Measurements from ENCODE around the genes BARHL1 and OBP2B.

- RRBS, 2 experiments = no CpG with 5 or more reads among the region's 5 CpGs
These were observed 32.9 kb downstream of the RAPGEF1 start for GRCh38 chr9:131707044-131707361.

DNA sequence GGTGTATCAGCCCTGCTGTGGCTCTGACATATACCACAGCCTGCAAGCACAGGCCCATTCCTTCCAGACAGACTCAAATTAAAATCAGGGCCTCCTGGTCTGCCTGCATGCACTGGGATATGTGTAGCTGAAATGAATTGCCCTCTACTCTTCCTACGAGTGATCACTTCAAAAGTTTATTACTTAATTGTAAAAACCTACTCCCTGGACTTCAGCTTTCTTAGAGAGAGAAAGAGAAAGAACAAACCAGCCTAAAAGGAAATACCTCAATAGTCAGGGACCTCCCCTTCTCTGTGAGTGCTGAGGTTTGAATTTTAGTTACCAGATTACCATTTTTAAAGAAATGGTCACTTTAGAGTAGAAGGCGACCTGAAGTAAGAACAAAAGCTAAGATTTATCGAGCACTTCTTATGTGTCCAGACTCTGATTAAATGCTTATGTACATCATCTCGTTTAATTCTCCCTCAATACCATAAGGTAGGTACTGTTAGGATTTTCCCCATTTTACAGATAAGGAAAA is 11.4 kb downstream of the RAPGEF1 start:
- RRBS, 2 experiments = no CpG with 5 or more reads among the region's 4 CpGs

DNA sequence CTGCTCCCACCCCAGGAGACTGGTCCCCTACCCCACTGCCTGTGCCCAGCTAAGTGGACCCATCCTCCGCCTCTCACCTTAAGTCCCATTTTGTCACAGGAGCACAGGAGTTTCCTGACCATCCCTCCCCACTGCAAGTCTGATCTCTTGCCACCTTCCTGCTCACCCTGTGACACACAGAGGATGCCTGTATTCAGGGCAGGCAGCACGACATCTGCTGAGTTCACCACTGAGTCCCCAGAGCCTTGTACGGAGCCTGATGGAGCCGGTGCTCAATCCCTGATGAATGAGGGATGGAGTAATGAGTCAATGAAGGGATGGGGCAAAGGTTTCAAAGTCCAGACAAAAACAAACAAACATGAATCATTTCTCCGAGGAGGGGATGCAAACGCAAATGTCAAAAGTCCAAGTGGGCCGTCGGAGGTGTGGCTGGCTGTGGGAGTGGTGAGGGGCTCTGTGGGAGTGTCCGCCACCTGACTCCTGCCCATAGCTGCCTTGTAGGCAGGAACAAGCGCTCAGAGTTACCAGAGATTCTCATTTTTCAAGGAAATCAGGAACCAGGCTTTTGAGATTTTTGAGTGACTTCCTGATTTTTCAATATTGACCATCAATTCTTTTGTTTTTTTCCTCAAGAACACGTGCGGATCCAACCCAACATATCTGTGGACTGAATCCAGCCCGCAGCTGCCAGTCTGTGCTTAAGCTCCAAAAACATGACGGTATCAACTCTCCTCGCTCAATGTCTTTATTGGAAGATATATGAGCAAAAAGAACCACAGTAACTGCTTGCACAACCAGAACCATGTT is 4.4 kb downstream of the RAPGEF1 start:
- RRBS, 2 experiments = no CpG with 5 or more reads among the region's 15 CpGs

- RRBS, 2 experiments = no CpG with 5 or more reads among the region's 6 CpGs
These were observed 1.6 kb downstream of the RAPGEF1 start for GRCh38 chr9:131738230-131738661.

GRCh38 chr9:131862492-131862973 is 122.7 kb upstream of the RAPGEF1 start:
- RRBS, 2 experiments = no CpG with 5 or more reads among the region's 11 CpGs

- RRBS, 2 experiments = no CpG with 5 or more reads among the region's 5 CpGs
These were observed 89.9 kb downstream of the MED27 start for GRCh38 chr9:131989714-131990235.

DNA sequence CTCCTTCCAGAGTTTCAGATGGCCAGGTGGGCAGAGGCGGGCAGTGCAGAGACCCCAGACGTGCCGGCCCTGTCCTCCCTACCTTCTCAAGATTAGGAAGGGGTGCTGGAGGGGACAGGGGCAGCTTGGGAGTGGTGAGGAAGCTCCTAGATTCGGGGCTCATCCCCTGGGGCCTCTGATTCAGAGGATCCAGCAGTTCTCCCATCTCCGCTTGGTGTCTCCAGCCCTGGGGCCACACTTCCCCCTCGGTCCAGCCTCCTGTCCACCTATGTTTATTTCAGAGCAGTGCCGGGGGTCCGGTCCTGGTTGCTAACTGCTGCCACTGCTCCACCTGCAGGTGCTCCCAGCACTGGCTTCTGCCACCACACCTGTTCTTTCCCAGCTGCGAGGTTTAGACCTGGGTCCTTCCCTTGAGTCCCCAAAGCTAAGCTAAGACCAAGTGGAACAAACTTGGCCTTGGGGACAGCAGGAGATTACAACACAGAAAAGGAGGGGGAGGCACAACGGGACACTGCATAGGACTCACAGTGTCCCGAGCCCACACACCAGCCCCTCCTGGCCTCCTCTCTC is 81.5 kb downstream of the NTNG2 start:
- RRBS, 2 experiments = 93% methylated on average over 3 of the region's 11 CpGs; no CpG with 5 or more reads in 1 of the 2 experiments

DNA sequence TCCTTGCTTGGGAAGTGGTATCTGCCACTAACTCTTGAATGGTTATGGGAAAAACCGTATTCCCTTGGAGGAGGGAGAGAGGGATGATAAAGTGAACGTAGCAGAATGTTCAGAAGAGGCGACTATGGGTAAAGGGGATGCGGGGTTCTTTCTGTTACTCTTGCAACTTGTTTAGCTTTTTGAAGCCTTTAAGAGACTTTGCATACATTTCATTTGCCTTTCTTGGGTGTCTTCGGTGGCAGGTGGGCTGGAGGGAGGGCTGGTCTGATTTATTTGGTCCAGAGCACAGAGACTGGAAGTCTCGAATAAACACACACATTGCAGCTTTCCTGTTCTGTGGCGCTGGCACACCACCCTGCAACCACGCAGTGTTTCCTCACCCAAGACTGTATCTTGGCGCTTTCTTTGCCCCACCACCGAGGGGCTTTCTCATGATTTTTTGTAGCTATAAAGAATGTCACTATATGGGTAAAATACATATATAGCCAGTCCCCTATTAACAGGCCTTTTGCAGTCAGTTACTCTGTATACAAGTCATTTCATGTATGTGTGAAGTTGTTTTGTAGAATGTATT is 23.1 kb downstream of the TTF1 start:
- RRBS, 2 experiments = no CpG with 5 or more reads among the region's 10 CpGs

- RRBS, 2 experiments = no CpG with 5 or more reads among the region's 27 CpGs
These were observed at the start of gene BARHL1 for GRCh38 chr9:132582338-132582766. Gene BARHL1 (plus strand): TSS chr9:132582606.

DNA sequence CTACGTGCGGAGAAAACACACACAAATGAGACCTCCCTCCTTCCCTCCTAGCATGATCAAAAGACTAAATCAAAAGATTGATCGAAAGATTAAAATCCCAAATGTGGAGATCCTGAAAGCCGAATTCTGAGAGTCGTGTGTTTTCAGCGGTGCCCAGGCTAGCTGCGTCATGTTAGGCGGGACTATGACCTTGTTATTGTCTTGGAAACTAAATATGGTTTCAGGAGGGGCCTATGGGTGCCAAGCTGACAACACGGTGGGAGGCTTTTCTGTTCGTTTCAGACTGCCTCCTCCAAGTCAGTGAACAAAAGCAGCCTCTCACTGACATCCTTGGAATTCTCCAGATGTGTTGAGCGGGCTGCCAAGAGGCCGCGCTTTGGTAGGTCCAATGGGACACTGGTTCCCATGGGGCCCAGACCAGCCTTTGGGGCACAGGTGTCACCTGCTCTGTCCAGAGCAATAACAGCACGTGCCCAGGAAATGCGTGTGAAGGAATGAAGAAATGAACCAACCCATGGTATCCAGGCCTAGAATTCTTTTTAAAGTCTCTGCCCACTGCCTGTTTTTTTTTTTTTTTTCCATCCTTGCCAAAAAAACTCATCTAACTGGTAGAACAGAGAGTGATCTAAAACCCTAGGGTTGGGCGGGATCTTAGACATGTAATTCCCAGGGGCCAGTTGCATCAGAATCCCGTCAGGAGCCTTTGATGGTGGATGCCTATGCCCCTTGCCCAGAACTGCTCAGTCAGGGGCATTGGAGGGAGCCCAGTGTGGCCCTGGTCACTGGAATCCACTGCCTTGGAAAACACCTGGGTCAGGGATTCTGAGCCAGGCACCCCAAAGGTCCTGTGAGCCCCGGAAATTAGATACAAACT is 59.8 kb downstream of the GTF3C4 start:
- RRBS, 2 experiments = no CpG with 5 or more reads among the region's 18 CpGs

DNA sequence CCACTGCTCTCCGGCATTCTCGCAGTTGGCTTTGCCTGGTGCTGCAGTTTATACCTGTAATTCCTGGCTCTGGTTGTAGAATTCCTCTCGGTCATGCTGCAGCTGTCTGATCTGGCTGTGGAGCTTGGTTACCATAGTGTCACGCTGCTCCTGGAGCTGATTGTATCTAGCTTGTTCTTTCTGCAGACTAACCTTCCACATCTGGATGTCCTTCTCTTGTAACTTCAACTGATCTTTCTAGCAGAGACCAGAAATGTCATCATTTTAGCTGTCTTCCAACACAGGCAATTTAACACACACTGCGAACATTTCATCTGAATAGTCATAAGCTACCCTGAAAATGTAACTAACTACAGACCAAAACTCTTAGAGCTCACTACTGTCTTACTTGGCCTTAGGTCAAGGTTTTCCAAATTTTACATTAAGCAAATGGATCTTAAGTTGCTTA is 23.9 kb downstream of the SPACA9 start:
- RRBS, 2 experiments = no CpG with 5 or more reads among the region's 5 CpGs

GRCh38 chr9:132942505-132943141 is 1.8 kb downstream of the TSC1 start:
- RRBS, 2 experiments = no CpG with 5 or more reads among the region's 5 CpGs

DNA sequence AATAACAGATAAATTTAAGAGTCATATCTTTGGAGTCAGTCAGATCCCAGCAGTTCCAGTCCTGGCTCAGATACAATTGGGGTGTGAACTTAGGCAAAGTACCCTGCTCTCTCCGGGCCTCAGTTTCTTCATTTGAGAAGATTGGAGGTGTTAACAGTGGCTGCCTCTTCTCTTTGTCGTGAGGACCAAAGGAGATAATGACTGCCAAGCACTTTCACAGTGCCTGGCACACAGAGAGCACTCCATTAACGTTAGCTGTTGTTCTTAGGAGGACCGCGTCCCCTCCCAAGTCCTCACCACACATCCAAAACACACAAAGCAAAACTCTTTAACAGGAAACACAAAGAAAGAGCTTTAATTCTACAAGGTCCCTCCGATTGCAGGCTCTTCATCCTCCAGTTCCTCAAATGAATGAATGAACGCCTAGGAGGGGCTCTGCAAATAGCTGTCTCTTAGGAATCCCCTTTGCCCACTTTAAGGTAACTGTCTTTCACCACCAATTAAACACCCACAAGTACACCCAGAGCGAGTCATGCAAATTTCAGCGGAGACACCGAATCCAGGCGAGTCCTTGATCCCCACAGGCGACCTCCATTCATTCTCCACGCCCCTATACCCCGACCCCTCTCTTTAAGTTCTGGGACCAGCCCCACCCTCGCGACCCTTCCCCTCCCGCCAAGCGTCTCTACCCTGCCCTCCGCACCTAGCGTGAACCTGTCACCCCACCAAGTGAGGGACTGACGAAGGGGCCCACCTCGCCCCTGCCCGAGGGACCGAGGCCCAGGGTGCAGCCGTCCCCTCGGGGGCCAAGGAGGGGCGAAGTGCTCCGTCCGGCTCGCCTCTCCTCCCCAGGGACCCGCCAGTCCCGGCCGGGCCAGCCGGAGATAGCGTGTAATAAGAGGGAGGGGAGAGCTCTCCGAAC is 671 bp downstream of the TSC1 start:
- RRBS, 2 experiments = 0 to 11% methylated on average over 2 of the region's 36 CpGs

DNA sequence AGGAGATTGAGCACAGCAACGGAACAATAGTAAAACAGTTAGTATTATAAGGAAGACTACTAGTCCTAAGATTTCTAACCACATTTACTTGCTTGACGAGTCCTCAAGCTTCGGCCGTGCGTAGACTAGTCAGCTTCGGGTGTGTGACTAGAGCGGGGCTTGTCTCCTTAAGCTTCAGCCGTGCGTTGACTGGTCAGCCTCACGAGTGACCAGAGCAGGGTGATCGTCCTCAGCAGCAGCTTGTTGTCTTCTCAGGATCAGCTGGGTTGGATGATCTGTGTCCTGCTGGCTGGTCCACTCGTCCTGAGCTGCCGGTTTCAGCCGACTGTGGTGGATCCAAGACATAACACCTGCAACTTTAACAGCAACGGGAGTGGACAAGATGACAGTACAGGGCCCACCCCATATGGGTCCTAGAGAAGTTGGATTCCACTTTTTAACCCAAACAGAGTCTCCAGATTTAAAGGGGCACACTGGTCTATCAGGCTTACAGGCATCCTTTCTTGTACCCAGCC is 16.7 kb downstream of the CEL start:
- RRBS, 2 experiments = no CpG with 5 or more reads among the region's 15 CpGs

DNA sequence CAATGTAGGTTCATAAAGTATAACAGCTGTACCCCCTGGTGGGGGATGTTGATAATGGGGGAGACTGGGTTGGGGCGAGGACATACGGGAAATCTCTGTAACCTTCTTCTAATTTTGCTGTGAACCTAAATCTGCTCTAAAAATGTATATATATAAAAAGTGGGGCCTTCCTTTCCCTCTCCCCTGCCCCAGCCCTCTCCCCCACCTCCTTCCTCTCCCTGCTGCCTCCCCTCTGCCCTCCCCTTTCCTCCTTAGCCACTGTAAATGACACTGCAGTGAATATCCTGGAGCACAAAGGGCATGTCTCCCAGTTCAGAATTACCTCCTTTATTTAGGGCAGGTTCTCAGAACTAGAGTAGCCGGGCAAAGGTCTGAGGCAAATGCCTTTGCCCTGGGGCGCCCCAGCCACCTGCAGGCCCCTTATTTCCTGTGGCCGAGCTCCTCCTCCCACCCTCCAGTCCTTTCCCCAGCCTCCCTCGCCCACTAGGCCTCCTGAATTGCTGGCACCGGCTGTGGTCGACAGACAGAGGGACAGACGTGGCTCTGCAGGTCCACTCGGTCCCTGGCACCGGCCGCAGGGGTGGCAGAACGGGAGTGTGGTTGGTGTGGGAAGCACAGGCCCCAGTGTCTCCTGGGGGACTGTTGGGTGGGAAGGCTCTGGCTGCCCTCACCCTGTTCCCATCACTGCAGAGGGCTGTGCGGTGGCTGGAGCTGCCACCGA is 19.3 kb downstream of the CEL start:
- RRBS, 2 experiments = 75 to 87% methylated on average over 1 of the region's 15 CpGs

DNA sequence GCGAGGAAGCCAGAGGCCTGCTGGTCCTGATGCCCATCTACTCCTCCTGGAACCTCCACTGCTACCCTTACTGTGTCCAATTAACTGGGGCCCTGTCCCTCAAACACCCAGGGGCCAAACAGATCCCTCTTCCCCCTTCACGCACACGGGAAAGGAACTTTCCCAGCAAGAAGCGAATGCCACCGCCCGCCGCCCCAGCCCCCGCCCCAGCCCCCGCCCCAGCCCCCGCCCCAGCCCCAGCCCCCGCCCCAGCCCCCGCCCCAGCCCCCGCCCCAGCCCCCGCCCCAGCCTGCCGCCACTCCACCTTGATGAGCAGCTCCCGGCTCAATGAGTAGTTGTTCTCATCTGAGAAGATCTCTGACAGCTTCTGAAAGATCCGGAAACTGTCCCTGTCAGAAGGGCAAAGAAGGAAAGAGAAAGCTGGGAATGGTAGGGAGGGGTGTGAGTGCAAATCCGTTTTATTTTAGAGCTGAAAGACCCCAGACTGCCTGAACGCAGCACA is 15.4 kb downstream of the RALGDS start:
- RRBS, 2 experiments = 85 to 88% methylated on average over 2 of the region's 19 CpGs

GRCh38 chr9:133148707-133149865 is 14.6 kb downstream of the GBGT1 start:
- RRBS, 2 experiments = 1 to 4% methylated on average over 33 to 37 of the region's 139 CpGs

GRCh38 chr9:133199161-133200624 is 9.4 kb downstream of the OBP2B start:
- RRBS, 2 experiments = 65 to 73% methylated on average over 8 to 12 of the region's 81 CpGs

GRCh38 chr9:133208739-133209798 is at the start of gene OBP2B:
Gene OBP2B (minus strand): TSS chr9:133209250.
- RRBS, 2 experiments = no CpG with 5 or more reads among the region's 34 CpGs

DNA sequence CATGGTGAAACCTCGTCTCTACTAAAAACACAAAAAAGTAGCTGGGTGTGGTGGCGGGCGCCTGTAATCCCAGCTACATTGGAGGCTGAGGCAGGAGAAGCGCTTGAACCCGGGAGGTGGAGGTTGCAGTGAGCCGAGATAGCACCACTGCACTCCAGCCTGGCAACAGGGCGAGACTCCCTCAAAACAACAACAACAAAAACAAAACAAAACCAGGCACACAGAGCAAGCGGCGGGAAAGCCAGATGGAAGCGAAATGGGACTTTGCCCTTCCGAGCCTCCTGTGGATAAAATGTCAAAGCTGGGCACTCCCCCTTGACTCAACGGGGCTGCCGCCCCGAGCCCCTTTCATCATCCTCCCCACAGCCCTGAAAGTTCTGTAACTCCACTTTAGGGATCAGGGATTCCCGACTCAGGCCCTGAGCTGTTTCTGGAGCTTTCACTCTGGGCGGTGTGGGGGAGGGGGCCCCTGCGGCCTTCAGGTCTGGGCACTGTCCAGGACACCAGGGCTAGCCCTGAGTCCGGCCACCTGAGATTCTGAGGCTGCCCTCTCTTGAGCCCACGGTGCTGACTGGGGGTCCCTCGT is 30.5 kb upstream of the OBP2B start:
- RRBS, 2 experiments = no CpG with 5 or more reads among the region's 20 CpGs

All from Panc1 (cell line).